T47D (cell line): ENCODE data around the gene MYO5A.

DNA sequence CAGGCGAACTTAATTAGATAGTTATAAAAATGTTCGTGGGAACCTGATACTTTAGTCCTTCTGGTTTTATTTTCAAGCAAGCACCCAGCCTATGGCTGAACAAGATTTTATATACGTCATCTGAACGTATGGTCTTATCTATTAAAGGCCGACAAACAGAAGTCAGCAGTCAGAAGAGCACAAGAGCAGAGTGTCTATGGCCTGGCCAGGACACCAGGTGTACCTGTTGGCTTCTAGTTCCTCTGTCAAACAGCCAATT is 64.3 kb downstream of the LEO1 start:
- RRBS: no CpG with 5 or more reads among the region's 5 CpGs

GRCh38 chr15:51908653-51909120 is 62.9 kb downstream of the LEO1 start:
- RRBS: no CpG with 5 or more reads among the region's 2 CpGs

GRCh38 chr15:52076834-52077707 is 35.5 kb downstream of the BCL2L10 start:
- RRBS: no CpG with 5 or more reads among the region's 8 CpGs

DNA sequence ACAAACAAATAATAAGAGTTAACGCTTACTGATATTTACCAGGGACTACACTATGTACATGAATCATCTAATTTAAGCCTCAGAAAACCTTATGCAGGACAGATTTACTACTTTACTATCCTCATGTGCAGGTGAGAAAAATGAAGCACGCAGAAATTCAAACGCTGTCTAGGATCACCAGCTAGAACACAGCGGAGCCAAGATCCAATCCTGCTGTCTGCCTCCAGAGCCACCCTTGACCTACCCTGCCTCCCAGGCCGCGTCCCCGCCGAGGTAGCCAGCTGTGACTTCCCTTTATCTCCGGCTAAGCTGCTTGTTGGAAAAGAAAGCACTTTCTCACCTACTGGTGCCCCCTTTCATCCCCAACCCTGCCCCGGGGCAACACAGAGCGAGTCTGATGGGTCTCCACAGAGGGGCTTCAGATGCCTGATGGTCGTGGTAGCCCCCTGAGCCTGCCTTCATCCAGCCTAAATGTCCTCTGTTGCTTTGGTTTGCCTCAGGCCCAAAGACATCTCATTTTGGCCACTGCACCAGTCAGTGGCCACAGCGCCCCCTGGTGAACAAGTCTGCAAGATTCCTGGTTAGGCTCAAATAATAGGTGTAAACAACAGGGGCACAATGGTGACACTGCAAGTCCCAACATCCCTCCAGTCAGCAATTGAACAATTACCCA is 27.0 kb upstream of the BCL2L10 start:
- RRBS: 76% methylated on average over 2 of the region's 13 CpGs

DNA sequence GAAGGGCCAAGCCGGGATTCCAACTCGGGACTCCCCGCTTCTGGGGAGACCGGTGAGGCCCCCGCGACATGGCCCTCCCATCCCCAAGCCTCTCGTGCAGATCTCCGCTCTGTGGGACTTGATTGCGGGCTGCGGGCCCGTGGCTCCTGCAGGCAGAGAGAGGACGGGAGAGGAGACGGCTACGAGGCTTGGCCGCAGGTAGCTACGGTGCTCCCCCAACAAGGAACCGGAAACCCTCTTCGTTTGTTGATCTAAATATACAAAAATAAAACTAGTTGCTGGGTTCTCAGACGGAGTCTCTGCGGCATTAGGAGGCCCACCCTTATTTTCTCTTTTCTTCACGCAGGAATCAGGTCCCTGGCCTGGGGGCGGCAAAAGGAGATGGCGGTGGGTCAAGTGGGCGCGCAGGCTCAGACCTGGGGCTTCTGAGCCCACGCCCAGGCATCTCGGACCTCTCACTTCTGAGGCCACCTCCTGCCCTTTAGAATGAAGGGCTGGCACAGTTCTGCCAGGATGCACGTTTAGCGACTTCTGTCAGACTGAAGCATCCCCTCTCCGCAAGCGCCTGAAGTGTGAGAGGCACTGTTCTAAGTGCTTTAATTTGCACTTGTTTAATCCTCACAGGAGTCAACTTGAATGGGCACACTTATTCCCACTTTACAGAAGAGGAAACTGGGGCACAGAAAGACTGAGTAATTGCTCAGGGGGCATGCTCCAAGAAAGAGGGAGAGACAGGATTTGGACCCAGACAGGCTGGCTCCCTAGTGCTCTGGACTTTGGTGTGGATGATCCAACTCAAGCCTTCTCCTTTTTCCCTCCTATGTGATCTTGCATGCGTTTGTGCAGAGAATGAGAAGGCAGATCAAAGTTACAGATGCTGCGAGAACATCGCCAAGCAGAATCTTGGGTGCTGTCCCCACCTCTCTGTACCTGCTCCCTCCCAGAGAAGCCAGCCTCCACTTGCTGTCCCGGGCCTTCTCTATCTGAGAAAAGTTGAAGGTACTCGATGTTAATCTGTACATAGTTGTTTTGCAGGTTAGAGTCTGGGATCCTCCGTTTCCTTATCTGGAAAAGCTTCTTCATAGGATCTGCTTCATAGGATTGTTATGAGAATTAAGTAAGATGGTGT is 10.6 kb downstream of the GNB5 start:
- RRBS: 9% methylated on average over 1 of the region's 37 CpGs

DNA sequence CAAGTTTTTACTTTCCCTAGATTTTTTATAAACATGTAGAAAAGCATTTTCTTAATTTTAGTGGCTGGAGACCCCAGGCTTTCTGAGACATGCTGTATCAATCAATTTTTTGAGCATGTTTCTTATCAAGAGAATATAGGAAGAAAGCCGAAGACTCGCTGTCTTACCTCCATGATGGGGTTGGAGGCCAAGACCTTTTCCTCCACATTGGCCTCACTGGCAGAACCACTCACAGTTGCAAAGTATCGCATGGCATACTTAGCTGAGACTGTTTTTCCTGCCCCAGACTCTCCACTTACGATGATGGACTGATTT is 112.7 kb downstream of the MYO5A start:
- RRBS: no CpG with 5 or more reads among the region's 4 CpGs

DNA sequence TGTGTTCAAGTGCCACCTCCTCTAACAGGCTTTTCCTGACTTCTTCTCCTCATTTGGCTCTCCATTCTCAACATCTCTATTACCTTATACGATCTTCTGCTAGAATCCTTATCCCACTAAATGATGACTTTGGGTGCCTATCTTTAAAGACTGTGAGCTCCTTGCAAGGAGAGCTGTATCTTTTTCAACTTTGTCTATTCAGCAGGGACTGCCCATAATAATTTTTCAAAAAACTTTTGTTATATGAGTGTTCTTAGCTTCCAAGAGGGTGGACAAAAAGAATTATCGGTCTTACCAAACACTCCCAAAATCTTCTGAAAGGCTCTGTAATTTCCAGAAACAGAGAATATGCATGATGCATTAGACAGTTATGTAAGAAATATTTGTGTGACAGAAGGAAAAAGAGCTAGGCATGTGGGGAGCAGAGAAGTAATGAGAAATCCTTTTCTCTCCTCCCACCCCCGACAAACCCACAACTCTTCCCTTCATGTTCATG is 87.0 kb downstream of the MYO5A start:
- RRBS: no CpG with 5 or more reads among the region's 3 CpGs

DNA sequence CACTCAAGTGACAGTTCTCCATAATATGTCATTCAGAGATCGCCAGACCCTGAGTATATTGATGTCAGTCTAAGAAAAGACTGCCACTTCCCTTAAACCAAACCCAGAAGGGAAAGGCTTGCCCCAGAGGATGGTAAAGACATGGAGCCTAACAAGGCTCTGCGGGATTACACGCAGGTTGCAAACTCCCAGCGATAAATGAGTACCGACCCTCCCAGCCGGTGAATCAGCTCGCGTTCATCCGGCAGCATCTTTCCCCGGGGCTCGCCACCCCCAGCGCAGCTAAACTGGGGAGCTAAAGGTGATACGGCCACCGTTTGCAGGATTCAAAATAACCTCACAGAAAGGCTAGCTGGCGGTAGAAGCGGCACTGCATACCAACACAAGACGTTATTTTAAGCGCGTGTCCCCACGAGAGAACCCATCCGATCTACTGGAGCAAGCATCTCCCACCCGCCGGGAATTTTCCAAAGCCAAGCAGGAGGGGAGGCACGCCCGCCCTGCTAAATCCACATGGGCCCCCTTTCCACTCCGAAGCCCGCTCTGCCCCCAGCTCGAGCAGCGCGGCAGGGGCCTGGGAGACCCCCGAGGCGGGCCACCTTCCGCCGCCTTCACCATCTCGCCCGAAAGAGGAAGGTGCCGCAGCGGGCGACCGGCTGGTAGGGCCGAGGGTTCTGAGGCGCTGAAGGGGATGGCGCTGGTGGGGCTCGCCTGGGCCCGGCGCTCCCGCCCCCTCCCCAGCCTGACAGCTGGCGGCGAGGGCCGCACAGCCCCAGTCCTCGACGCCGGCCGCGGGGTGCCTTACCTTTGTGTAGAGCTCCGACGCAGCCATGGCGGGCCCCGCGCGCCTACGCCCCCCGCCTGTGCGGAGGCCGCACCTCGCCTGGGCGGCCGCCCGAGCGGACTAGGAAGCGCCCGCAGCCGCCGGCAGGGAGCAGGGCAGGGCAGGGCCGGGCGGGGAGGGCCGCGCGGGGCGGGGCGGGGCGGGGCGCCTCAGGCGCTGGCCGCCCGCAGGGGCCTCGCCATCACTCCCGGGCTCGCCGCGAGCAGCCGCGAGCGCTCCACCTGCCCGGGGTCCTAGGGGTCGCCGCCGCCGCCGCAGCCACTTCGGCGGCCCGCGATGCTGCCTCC is at the start of gene MYO5A:
TSS of gene MYO5A (minus strand) at position 906 of the 1,131 bp plus-strand sequence.
- RRBS: 2% methylated on average over 26 of the region's 104 CpGs

DNA sequence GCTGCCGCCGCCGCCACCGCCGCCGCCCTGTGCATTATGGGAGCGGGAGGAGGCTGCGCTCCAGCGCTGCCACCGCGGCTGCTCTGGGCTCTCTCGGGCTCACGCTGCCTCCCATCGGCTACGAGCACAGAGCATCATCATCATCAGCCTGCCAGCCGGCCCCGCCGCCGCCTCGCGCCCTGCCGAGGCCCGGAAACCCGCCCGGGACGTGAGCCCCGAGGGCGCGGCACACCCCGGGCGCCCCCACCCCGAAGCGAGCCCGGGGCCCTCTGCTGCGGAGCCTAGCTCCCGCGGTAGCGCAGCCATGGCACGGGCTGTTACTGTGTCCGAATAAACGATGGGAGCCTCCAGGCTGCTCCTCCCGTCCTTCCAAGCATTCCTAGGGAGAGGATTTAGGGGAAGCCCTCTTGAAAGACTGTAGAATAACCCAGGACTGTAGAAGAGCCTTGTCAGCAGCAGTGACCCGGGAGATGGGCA is 464 bp upstream of the MYO5A start:
- RRBS: no CpG with 5 or more reads among the region's 43 CpGs

GRCh38 chr15:52567700-52568112 is 1.1 kb downstream of the ARPP19 start:
- RRBS: no CpG with 5 or more reads among the region's 9 CpGs

- RRBS: no CpG with 5 or more reads among the region's 4 CpGs
Measured at GRCh38 chr15:52637336-52638144, 41.6 kb downstream of the ATOSA start.

DNA sequence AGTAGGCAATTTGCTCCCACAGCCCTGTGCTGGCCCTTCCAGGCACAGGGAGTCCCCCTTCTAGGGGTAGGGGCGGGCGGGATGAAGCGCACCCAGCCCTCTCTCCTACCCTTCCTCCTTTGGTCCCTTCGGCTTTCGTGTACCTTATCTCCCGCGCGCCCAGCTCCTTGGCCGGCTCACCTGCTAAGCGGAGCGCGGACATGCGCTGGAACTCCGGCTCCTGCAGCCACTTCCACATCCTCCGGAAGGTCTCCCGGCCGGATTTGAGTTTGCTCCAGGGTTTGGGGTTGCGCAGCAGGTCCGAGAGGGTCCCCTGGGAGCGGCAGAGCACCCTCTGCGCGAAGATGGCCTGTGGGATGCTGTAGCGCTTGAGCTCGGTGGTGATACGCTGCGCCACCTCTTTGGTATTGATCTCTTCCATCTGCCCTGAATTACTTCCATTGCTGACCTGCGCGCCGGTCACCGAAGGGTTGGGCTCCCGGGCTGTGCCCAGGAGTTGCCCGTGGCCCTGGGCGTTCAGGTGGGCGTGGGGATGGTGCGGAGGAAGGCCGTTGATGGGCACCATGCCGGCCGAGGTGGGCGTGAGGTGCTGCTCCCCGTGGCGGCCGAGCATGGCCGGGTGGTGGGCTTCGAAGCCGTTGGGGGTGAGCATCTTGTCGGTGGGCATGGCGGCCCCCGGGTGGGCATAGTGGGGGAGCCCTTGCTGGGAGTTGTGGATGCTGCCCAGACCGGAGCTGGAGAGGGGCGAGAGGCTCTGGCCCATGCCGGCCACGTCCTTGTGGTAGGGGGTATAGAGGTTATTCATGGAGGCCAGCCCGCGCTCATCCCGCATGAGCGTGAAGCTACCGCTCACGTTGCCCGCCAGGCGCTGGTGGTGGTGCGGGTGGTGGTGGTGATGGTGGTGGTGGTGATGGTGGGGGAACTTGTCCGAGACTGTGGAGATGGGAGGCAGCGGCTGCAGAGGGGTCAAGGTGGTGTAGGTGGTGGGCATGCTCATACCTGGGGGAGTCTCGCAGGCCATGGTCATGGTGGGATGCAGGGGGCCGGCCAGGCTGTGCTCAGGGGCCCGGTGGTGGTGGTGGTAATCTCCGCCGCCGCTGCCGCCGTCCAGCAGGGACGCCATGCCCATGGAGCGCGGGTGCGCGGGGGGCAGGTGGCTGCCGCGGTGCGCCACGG is 1.1 kb downstream of the ONECUT1 start:
- RRBS: 47% methylated on average over 20 of the region's 80 CpGs

DNA sequence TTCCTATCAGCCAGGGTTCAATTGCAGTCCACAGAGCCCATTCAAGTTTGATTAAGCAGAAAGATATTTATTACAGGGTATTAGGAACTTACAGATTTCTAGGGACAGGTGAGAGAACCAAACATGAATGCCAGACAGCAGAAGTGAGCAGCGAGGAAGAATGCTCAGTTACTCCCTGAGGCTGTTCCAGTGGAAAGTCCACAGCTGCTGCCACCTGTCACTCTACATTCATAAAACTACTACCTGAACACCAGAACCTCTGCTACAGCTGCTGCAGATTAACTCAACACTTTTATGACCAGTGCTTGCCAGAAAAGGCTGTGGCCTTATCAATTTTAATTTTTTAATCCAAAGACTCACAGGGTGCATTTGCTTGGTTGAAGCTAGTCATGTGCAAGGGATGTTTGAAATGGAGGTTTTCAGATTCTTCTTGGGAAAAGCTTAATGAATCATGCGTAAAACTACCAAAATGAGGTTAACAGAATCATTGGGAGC is 325.5 kb upstream of the ONECUT1 start:
- RRBS: no CpG with 5 or more reads among the region's 2 CpGs

GRCh38 chr15:55526577-55526776 is 18.4 kb upstream of the DNAAF4 start:
- RRBS: no CpG with 5 or more reads among the region's 4 CpGs

- RRBS: no CpG with 5 or more reads among the region's 2 CpGs
Measured at GRCh38 chr15:55737217-55737963, 5.6 kb downstream of the PRTG start.

DNA sequence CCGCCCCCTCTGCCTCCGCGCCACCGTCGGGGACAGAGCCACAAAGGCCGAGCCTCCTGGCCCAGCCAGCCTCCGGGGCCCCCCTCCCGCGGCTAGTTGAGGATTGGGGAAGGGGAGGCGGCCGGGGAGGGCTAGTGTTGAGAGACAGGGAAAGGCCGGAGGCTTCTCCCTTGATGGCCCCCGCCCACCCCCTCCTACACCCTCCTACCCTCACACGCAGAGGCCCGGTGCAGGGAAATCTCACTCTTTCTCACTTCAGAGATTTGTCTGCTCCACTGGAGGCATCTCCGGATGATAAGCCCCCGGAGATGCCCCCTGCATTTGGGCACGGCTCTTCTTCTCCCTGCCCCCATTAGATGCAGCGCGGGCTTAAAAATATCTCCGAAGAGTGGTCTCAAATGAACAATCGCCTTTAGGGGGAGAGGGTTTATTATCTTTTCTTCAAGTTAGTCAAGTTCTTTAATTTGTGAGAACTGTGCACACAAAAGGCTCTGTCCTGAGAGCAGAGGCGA is 495 bp upstream of the PRTG start:
- RRBS: 5% methylated on average over 14 of the region's 23 CpGs

DNA sequence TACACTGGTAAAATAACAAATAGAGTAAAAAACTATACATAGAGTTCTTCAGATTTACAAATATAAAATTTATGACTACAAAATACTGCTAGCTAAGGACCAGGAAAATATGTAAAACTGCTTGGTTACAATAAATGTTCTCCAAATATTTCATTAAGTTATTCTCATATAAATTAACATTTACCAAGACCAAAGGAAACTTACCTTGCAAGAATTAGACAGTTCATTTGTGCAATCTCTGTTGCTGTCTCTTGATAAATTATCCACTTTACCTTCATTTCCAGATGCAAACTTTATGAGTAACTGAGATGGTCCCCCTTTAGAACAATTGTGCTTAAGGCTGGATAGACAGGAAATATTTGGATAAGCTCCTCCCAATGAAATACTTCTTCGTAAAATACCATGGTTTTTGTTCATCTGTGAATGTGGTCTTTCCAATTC is 78.3 kb downstream of the NEDD4 start:
- RRBS: no CpG with 5 or more reads among the region's 1 CpG

GRCh38 chr15:56095808-56096788 is 102.7 kb upstream of the NEDD4 start:
- RRBS: no CpG with 5 or more reads among the region's 17 CpGs

DNA sequence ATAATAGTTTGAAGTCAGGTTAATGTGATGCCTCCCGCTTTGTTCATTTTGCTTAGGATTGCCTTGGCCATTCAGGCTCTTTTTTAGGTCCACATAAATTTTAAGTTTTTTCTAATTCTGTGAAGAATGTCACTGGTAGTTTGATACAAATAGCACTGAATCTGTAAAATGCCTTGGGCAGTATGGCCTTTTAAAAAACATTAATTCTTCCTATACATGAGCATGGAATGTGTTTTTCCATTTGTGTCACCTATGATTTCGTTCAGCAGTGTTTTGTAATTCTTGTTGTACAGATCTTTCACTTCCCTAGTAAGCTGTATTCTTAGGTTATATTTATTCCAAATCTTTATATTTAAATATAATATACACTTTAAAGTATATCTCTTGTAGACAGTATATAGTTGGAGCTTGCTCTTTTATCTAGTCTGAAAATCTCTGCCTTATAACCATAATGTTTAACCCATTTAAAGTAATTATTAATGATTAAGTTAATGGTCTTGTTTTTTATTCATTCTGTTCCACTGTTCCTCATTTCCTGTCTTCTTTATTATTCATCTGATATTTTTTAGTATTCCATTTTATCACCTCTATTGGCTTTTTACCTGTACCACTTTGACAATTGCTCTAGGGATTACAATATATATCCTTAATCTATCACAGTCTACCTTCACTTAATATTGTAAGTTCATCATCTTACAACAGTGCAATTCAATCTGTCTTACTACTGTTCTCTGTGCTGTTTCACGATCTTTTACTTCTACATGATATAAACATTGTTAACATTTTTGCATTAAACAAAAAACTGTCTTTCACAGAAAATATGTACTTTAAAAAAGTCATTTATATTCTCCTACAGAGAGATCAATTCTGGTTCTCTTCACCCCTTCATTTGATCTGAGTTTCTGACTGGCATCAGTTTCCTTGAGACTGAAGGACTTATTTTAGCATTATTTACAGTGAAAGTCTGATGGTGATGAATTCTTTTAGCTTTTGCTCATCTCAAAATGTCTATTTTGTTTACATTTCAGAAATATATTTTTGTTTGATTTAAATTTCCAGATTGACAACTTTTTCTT is 22.3 kb downstream of the RFX7 start:
- RRBS: no CpG with 5 or more reads among the region's 3 CpGs